HT1080 (cell line): ENCODE results near the genes MS4A8 and VPS37C.

RAMPAGE:
- cytosol, long total RNA: no peak
- long total RNA: no peak
- nucleus, long total RNA: no peak
These were observed 15.5 kb upstream of the MS4A12 start for GRCh38 chr11:60476977-60477581.

DNA sequence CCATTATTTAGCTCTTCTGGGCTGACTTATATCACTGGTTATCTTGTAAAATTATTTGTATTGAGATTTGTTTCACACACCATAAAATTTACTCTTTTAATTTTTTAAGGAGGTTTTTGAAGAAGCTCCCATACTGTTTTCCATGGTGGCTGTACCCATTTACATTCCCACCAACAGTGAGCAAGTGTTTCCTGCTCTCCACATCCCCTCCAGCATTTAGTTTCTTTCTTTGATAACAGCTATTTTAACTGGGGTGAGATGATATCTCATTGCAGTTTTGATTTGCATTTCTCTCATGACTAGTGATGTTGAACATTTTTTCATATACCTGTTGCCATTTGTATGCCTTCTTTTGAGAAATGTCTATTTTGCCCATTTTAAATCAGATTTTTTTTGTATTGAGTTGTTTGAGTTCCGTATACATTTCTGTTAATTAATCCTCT lies 13.5 kb upstream of the MS4A12 start:
RAMPAGE:
- cytosol, long total RNA: no peak
- long total RNA: no peak
- nucleus, long total RNA: no peak

DNA sequence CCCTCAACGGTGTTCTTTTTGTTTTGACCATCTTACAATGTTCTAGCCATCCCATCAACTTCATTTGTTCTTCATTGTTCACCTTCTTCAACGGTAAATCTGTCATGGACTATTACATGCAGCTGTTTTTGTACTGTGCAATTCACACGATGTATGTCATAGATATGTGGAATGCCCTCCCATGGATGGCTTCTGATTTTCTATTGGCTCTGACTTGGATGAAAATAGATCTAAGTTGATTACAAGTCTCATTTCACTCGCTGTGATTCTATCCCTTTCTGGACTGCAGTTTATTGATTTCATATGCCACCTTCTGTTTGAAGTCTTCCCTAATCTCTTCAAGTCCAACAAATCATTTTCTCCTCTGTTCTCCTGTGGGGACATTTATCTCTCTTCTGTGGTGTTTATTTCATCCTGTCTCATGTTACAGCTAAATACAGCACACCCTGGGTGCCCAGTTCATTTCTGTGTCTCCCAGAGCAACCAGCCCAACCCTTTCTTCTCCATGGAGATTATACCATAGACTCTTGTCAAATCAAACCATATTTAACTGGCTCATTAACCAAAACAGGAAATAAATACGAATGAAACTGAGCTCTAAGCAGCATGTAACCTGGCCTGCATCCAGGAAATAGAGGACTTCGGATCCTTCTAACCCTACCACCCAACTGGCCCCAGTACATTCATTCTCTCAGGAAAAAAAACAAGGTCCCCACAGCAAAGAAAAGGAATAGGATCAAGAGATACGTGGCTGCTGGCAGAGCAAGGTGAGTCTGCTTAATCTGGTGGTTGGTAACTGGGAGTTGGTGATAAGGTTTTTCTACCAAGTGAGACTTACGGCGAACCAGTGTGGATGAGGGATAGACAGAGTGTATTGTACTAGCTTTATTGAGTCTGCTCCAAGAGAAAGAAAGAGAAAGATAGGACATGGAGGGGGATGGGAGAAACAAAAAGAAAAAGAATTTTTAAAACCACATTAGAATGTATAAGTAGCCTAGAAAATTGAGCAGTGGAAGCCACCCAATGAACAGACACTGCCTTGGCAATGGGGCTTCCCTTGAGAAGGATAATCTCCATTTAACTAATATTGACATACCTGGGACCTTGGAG lies at the start of gene MS4A8:
TSS of gene MS4A8 (plus strand) at position 604 of the 1,110 bp plus-strand sequence.
RAMPAGE:
- cytosol, long total RNA: no peak
- long total RNA: no peak
- nucleus, long total RNA: no peak

RAMPAGE:
- cytosol, long total RNA: no peak
- long total RNA: no peak
- nucleus, long total RNA: no peak
These were observed 2.8 kb downstream of the MS4A15 start for GRCh38 chr11:60759261-60760009.

DNA sequence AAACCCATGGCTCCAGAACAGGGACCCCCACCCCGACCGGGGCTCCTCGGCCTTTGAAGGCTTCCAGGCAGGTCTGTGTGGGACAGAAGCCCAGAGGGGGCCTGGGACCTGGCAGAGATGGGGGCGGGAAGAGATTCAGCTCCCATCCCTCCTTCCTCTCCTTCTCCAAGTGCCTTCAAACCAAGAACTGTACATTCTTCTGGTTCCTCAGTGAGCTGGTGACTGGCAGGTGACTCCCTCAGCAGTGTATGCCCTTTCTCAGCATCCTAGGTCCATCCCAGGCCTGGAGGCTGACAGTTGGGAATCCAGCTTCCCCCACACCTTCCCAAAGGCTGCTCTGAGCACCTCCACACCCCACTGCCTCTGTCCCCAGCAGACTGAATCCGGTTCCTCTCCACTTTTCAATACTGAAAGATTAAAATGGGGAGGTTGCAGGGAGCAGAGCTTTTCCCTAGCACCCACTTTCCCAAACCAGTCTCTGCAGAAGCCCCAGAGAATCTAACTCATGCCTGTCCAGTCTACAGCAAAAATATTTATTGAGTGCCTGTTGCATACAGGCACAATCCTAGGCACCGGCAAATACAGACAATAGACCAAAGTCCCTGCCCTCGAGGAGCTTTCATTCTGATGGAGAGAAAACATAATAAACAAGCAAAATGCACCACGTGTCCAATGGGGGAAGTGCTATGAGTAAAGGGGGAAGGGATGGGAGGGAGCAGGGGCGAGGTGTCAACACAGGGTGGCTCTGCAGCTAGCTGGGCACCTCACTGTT lies 5.1 kb downstream of the PTGDR2 start:
RAMPAGE:
- cytosol, long total RNA: no peak
- long total RNA: no peak
- nucleus, long total RNA: no peak

DNA sequence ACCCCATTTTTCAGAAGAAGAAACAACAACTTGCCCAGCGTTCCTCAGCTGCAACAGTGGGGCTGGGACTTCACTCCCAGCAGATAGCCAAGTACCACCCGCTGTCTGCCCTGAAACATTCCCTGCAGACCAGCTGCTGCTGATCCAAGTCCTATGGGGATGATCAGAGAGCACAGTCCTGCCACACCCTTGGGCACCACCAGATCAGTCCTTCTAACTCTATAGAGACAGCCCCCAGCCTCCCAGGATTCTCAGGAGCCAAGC lies 619 bp downstream of the PTGDR2 start:
RAMPAGE:
- cytosol, long total RNA: no peak
- long total RNA: no peak
- nucleus, long total RNA: no peak

DNA sequence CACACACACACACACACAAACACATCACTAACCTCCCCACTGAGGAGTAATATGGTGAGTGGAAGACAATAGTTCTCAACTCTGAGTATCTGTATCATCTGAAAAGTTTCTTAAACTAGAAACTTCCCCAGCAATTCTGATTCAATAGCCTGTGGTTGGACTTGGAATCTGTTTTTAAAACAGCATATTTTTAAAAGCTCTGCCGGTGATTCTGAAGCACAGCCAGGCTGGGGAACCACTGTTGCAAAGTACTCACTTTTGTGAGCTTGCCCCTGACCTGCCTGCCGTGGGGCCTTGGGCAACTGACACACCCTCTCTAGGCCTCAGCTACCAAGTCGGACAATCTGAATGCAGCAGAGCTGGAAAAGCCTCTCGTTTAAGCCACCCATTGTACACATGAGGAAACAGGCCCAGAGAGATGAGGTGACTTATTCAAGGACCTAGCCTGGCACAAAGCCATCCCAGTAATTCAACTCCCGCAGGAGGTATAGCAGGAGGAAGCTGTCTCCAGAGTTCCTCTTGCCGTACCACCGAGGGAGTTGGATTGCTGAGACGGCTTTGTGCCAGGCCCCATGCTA lies 8.9 kb downstream of the SLC15A3 start:
RAMPAGE:
- cytosol, long total RNA: no peak
- long total RNA: no peak
- nucleus, long total RNA: no peak

DNA sequence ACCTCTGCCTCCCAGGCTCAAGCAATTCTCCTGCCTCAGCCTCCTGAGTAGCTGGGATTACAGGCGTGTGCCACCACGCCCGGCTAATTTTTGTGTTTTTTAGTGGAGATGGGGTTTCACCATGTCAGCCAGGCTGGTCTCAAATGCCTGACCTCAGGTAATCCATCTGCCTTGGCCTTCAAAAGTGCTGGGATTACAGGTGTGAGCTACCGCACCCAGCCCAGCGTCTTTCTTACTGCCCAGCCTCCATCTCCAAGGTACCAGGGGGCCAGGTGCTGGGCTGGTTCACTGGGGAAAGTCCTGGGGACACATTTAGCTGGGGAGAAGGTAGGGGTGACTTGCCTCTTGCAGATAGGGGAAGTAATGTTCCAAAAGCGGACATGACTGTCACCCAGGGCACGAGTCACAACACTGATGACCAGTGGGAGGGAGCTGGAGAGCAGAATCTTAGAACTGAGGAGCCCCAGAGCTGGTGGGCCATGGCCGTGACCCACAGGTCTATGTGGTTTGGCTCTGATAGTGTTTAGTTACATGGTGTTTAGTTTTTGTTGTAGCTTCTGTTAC lies 2.4 kb upstream of the SLC15A3 start:
RAMPAGE:
- cytosol, long total RNA: no peak
- long total RNA: no peak
- nucleus, long total RNA: no peak

GRCh38 chr11:60978625-60979368 lies 7.3 kb downstream of the CD6 start:
RAMPAGE:
- cytosol, long total RNA: no peak
- long total RNA: no peak
- nucleus, long total RNA: no peak

RAMPAGE:
- cytosol, long total RNA: no peak
- long total RNA: no peak
- nucleus, long total RNA: no peak
These were observed 12.6 kb downstream of the CD6 start for GRCh38 chr11:60984099-60984553.

RAMPAGE:
- cytosol, long total RNA: no peak
- long total RNA: no peak
- nucleus, long total RNA: no peak
These were observed 21.4 kb downstream of the CD6 start for GRCh38 chr11:60992690-60993530.

DNA sequence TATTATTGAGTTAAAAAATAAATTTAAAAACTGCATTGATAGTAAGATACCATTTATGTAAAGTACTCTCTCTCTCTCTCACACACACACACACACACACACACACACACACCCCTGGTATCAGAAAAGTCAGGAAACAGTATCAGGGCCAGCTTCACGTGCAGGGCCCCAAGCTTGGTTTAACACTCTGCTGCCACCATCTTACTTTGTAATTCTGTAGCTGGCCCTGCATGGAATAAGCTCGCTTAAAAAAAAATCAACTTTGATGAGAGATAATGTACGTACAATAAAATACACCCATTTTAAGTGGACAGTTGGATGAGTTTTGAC lies 59.7 kb upstream of the CD5 start:
RAMPAGE:
- cytosol, long total RNA: no peak
- long total RNA: no peak
- nucleus, long total RNA: no peak

RAMPAGE:
- cytosol, long total RNA: no peak
- long total RNA: no peak
- nucleus, long total RNA: no peak
These were observed 25.9 kb upstream of the CD5 start for GRCh38 chr11:61076401-61076795.

RAMPAGE:
- cytosol, long total RNA: no peak
- long total RNA: no peak
- nucleus, long total RNA: no peak
These were observed 16.2 kb downstream of the CD5 start for GRCh38 chr11:61118418-61118915.

DNA sequence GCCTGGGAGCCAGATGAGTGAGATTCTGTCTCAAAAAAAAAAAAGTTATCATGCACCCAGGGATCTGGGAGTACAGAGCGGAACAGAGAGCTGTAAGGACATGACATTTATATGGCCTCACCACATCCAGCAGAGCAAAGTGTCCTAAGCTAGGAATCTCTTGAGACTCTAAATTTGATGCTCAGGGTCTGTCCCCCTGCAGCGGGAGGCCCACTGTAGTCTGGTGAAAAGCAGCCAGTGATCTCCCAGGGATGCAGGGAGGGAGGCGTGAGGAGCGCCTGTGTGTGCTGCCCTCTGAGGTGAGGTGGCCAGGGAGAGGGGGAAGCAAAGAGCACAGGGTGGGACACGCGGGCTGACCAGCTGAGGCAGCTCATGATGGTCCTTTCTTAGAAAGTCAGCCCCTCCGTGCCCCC lies 26.4 kb downstream of the CD5 start:
RAMPAGE:
- cytosol, long total RNA: no peak
- long total RNA: no peak
- nucleus, long total RNA: no peak

DNA sequence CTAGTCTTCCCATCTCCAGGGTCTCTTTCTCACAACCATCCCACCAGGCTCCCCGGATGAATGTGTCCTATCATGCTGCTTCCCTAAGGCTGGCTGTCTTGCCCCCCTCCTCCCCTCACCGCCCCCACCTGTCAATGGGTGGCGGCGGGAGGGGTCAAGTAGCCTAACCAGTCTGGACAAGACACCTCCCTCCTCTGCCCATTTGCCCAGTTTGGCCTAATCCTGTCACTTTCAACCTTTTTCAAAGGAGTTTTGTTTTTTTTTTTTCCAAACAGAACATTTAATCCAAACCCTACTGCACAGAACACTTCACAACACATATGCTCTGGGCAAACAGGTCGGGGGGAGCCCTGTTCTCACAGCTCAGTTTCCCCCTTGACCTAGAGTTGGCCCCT lies 10.9 kb downstream of the VPS37C start:
RAMPAGE:
- cytosol, long total RNA: no peak
- long total RNA: no peak
- nucleus, long total RNA: no peak

GRCh38 chr11:61160758-61162038 lies at the start of gene VPS37C:
Gene VPS37C (minus strand): TSS chr11:61161426.
RAMPAGE:
- cytosol, long total RNA: no peak
- long total RNA: no peak
- nucleus, long total RNA: no peak

DNA sequence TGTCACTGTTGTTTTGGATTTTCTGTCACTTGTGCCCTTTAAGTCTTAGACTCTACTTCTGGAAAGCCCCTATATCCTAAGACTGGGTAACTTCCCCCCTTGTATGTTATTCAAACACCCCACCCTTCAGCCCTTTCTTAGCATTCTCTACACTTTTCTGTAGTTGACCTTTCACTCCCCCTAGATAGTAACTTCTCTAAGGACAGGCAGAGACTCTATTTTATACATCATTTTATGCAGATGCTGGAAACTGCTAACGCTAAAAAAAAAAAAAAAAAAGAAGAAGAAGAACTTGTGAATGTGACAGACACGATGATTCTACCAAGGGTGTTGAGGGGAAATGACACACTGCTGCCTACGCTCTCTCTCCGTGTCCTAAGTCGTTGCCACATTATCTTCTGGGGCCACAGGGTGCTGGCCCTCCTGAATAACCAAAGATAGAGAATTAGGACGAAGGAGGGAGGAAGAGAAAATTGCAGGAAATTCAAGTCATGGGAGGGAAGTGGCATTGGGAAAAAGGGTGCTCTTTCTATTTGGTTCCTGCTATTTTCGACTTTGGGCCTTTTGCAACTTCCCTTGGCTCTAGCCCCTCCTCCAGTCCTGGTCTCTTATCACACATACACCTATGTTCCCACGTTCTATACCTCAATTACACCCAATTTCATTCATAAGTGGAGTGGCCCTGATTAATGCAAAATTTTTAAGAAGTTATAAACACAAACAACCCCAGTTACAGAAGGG lies 3.0 kb upstream of the VPS37C start:
RAMPAGE:
- cytosol, long total RNA: no peak
- long total RNA: no peak
- nucleus, long total RNA: no peak

RAMPAGE:
- cytosol, long total RNA: no peak
- long total RNA: no peak
- nucleus, long total RNA: no peak
These were observed 4.5 kb upstream of the VWCE start for GRCh38 chr11:61299323-61300356.

DNA sequence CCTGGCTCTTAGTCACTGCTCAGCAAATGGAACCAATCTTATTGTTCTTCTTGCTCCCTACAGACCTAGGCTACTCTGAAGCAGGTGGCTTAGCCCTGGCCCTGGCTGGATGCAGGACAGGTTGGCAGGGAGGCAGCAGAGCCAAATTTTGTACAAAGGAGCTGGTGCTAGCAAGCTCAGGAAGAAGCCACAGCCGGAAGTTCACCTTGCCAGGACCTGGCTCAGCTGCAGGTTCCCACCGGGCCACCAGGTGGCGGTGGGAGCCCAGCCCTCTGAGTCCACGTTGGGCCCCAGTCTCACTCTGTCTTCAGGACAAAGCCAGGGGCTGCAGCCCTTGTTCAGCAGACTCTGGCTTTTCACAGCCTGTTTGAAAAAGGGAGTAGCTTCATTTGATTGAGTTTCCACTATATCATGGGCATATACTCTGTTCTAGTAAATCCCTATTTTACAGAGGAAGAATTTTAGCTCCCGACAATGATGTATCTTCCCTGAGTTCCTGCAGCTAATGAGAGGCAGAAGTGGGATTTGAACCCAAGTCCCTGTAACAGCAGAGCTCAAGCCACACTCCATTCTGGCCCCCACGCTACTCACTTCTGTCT lies 3.2 kb downstream of the TKFC start:
RAMPAGE:
- cytosol, long total RNA: no peak
- long total RNA: no peak
- nucleus, long total RNA: no peak